ENCODE measurements around a stretch of chr6.

- RRBS, result no CpG with 5 or more reads among the region's 2 CpGs
Observed at GRCh38 chr6:11950133-11950580, 62.0 kb upstream of the HIVEP1 start.

DNA sequence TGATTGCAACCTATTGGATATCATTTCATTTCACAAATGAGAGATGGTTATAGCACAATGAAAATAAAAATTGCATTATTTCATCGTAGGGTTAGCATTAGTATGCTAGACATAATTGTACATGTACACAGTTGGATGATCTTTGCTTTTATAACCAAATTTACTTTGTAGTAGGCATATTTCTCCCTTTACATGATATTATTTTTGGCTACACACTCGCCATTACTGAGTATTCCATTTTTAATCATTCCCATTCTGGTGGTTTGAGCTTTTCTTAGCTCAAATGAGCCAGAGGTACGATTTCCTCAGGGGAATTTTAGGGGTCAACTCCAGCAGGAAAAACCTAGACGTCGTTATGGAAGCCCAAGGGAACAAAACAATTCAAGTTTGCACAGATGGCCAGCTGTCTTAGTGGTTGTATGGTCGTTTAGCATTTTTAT lies 2.0 kb upstream of the HIVEP1 start:
- RRBS, result no CpG with 5 or more reads among the region's 6 CpGs

DNA sequence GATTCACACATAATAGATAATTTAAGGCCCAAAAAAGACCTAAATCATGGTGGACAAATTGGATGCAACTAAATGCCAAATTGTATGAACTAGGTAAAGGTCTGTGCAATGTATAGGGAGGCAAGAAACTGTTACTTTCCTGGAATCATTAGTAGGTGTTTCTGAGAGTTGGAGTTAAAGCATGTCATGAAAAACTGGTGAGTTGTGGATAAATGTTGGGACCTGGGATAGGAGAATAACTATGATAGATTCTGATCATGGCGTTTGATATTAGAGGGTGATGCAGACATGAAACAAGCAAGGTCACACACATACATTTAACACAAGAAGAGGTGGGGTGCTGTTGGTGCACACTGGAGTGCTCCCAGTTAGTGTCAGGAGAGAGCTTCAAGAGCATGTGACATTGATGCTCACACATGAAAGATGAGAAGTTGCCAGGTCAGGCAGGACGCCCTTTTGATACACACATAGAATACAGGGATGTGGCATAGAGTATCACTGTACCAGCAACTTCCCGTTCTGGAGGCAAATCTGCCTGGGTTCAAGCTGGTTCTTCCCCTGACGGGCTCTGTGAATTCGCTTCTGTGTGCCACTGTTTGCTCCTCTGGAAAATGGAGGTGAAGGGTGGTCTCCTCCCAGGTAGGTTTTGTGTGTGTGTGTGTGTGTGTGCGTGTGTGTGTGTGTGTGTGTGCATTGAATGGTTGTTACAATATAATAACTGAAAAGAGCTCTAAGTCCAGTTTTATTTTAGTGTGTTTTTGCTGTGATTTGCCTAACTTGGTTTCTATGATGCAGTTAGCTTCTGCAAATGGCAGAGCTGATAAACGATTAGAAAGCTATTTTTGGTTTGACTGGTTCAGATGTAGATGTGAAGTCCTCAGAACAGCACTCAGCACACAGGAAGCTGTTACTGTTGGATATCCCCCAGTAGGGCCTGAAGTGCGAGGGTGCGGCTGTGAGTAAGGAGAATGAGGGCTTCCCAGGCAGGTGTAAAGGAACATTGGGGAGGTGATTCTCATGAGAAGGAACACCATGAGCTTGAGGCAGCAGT lies 53.2 kb downstream of the HIVEP1 start:
- RRBS, result no CpG with 5 or more reads among the region's 9 CpGs

DNA sequence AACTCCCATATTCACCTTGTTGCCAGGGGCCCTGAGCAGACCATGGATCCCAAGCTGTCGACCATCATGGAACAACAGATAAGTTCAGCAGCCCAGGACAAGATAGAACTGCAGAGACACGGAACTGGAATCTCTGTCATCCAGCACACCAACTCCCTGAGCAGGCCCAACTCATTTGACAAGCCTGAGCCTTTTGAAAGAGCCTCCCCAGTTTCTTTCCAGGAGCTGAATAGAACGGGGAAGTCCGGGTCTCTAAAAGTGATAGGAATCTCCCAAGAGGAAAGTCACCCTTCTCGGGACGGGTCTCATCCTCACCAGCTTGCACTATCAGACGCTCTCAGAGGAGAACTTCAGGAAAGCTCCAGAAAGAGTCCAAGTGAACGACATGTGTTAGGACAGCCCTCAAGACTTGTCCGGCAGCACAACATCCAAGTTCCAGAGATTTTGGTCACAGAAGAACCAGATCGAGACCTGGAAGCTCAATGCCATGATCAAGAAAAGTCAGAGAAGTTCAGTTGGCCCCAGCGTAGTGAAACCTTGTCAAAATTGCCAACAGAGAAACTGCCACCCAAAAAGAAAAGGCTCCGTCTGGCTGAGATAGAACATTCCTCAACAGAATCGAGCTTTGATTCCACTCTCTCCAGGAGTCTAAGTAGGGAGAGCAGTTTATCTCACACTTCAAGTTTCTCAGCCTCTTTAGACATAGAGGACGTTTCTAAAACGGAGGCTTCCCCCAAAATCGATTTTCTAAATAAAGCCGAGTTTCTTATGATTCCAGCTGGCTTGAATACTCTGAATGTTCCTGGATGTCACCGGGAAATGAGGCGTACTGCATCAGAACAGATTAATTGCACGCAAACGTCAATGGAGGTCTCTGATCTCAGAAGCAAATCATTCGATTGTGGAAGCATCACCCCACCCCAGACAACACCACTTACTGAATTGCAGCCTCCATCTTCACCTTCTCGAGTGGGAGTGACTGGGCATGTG lies 111.2 kb downstream of the HIVEP1 start:
- RRBS, result no CpG with 5 or more reads among the region's 23 CpGs

GRCh38 chr6:12249813-12250153 lies 40.4 kb upstream of the EDN1 start:
- RRBS, result no CpG with 5 or more reads among the region's 2 CpGs

- RRBS, result no CpG with 5 or more reads among the region's 3 CpGs
Observed at GRCh38 chr6:12328618-12329092, 38.5 kb downstream of the EDN1 start.

DNA sequence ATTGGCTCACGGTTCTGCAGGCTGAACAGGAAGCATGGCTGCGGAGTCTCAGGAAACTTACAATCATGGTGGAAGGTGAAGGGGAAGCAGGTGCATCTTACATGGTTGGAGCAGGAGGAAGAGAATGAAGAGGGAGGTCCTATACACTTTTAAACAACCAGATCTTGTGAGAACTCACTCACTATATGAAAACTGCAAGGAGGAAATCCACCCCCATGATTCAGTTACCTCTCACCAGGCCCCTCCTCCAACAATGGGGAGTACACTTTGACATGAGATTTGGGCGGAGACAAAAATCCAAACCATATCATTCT lies 60.4 kb downstream of the EDN1 start:
- RRBS, result no CpG with 5 or more reads among the region's 3 CpGs

GRCh38 chr6:13273551-13274421 lies 54.6 kb downstream of the TBC1D7 start:
- RRBS, result 76% methylated on average over 5 of the region's 23 CpGs

GRCh38 chr6:13304534-13305083 lies 23.7 kb downstream of the TBC1D7 start:
- RRBS, result no CpG with 5 or more reads among the region's 4 CpGs

DNA sequence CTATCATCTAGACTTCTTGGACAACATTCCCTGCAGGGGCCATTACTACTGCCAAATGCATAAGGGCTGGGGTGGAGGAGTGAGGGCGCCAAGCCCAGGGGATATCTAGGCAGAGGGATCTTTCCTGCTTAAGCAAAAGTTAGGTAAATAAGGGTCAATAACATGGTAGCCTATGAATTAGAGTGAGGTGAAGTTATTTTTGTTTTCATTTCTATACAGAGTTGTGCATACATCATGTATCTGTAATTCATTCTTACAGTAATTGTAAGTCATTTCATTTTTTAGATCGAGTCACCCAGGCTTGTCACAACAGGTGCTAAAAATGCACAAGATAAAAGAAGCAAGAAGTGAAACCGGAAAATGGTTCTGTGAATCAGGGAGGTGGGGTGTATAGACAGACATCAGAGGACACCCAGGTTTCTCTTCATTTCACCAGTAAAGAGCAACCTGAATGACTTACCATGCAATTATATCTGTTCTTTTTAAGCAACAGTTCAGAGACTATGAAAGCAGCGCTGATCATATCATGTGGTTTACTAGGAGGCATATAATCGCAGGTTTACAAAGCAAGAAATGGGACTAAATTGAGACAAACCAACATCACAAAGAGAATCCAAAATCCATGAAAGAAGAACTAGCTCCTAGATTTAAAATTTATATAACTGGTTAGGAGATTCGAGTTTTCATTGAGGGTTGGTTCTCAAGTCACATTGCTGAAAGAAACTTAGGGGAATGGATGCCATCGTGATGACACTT lies 27.7 kb upstream of the TBC1D7 start:
- RRBS, result no CpG with 5 or more reads among the region's 7 CpGs

DNA sequence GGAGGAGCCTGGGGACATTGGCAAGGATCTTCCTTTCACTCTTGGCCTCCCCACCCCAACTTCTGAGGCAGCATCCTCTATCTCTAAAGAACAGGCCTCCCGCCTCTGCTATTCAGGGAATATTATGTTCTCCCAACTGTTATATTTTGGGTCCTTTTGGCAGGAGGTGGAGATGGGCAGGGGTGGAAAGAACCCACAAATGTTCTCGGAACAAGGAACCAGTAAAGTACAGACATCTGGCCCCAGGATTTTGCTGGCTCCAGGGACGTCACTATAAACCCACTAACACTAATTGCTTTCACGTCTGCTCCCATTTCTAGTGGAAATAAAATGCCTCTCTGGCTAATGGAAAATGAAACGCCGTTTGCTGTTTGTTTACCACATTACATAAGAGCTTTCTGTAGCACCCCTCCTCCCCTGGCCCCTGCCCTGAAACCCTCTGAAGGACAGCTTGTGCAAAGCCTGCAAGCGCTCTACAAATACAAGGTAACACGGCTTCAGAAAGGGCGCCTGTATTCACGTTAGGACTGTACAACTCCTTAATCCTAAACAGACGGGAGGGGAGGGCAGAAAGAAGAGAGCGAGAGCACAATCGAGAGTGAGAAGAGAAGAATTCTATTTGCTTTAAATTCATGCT lies 77.7 kb upstream of the TBC1D7 start:
- RRBS, result no CpG with 5 or more reads among the region's 13 CpGs

GRCh38 chr6:13486623-13487196 lies 690 bp downstream of the GFOD1 start:
- RRBS, result under 1% methylated on average over 11 of the region's 52 CpGs

GRCh38 chr6:13559250-13559749 lies 15.1 kb upstream of the SIRT5 start:
- RRBS, result no CpG with 5 or more reads among the region's 3 CpGs

GRCh38 chr6:13613692-13614079 lies 1.4 kb upstream of the NOL7 start:
- RRBS, result no CpG with 5 or more reads among the region's 1 CpG

- RRBS, result no CpG with 5 or more reads among the region's 3 CpGs
Observed at GRCh38 chr6:13656187-13657472, 41.5 kb downstream of the NOL7 start.

DNA sequence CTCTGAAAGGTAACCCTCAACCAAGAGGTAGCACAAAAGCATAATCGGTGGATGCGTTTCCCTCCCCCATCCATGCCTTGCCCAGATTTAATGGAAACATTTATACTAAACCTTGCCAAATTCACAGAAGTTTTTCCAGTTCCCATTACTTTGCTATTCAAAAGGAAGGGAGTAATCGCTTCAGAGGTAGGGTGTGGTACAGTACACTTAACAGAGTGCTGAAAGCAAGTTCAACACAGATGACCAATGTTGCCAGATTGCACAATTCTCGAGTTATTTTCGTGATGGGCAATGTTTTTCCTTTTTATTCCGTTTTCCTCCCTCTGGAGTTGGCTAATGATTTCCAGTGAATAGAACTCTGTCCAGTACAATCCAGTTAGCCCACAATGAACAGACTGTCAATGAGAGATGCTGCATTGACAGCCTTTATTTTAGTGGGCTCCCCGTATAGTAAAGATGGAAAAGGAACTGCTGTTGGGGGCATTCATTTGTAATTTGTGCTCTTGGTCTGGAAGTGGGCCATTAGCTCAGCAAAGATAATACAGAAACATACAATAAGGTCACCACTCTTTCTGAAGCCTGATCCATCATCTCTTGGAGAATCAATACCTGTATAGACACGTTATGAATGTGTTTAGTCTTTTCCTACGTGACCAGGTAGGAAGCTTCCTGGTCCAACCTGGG lies 49.4 kb upstream of the RANBP9 start:
- RRBS, result no CpG with 5 or more reads among the region's 9 CpGs

- RRBS, result no CpG with 5 or more reads among the region's 9 CpGs
Observed at GRCh38 chr6:13793790-13794546, 20.4 kb downstream of the MCUR1 start.

DNA sequence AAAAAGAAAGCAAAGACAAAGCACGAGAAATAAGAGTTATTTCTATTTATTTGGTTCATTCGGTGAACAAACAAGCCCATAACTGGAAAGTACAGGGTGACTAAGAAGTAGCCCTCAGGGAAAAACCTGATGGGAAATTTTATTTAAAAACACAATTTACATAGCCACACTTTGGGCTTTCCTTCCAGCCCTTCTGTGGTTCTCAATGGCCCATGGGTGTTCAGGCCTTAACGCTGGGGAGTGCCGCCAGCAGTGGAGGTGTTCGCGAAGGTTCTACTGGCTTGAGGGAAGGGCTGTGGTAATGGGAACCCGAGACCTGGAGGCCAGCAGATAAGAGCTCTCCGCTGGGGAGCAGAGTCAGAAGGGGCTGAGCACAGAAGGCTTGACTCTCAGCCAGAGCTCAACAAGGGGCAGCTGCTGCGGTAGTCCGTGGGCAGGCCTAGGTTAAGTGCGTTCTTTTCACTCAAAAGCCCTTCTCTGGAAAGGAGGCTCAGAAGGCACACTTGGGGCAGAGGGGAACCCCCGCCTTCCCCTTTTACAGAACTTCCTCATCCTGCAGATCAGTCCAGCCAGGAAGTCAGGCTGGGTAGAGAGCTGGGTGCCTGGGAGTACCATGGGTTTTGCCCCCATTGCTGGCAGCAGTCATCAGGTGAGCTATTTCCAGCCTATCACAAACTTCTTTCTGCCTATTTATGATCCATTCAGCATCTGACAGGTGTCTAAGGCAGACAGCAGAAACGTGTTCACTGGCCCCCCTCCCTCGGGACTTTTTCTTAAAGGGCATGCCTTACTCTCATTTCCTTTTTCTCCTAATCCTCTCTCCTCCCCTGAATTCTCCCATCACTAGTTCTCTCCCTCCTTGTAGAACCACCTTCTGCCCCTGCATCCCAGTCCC lies 8.7 kb upstream of the CD83 start:
- RRBS, result no CpG with 5 or more reads among the region's 14 CpGs

GRCh38 chr6:14153915-14154572 lies 36.5 kb downstream of the CD83 start:
- RRBS, result no CpG with 5 or more reads among the region's 6 CpGs

DNA sequence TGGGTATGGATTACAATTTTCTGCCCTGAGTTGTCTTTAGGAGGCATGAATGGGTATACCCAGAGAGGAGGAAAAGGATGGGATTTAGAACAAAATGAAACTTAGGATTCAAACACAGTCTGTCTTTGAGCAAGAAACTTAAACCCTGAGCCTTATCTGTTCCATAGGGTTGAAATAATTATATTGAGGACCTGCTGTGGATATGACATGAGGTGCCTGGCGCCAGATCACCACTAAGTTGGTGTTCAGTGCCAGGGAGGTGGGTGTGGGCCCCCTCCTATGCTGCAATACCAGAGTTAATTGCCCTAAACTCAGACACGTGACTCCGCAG lies 419.5 kb upstream of the JARID2 start:
- RRBS, result no CpG with 5 or more reads among the region's 3 CpGs

All from AG09319 (cell line).